Cardiac atrium fibroblast (primary cell): Measurements from ENCODE around the gene ADO.

GRCh38 chr10:60733747-60734594 is 44.3 kb upstream of the CDK1 start:
- RAMPAGE, long total RNA: no peak

DNA sequence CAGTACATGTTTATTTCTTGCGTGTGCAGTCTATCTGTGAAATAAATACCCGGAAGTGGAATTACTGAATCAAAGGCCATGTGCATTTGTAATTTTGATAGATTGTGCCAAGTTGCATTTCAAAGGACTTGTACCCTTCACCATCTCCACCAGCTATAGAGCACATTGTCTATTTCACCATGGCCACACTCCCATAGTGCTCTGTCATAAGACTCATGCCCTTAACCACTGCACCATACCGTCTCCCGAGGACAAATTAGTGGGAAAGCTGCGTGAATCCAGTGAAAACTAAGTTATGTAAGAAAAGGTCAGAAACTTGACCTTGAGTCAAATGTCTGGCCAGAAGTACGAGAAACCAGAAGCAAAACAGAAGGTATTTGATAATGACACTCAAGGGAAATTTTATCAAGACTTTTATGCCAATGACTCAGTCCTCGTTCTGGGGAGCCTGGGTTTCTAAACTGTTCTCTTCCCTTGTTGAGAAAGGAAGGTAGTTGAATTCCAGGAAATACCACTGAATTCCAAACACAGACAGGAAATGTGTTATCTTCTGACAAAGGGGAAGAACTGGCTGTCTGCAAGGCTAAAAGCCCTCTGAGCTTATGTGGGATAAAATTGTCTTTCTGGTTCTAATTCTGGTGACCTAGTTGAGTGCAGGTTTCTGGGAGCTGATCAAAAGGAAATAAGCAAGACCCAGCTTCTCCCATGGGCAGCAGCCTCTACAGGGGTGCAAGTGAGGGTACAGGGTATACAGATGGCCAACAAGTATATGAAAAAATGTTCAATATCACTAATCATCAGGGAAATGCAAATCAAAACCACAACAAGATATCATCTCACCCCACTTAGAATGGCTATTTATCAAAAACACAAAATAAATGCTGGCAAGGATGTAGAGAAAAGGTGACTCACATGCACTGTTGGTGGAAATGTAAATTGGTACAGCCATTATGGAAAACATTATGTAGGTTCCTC is 49.7 kb downstream of the CDK1 start:
- RAMPAGE, long total RNA: no peak

GRCh38 chr10:60888185-60889181 is 55.5 kb downstream of the RHOBTB1 start:
- RAMPAGE, long total RNA: no peak

DNA sequence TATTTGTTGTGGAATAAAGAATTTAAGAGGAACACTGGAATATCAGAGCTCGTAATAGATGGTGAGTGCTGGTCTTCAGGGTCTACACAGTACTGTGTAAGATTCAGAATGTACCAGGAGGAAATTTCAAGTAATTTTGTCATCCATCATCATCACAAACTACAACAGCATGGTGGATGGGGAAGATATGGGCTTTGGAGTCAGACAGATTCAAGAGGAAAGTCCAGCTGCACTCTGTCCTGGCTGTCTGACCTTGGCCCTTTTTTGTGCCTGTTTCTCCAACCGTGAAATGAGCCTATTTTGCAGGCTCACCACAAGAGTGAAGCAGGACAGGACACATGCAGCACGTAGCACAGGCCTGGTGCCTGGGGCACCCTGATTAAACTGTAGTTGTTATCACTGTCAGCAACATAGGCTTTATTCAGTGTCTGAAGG is 37.6 kb downstream of the RHOBTB1 start:
- RAMPAGE, long total RNA: no peak

GRCh38 chr10:61903663-61904476 is 2.4 kb downstream of the ARID5B start:
- RAMPAGE, long total RNA: no peak

DNA sequence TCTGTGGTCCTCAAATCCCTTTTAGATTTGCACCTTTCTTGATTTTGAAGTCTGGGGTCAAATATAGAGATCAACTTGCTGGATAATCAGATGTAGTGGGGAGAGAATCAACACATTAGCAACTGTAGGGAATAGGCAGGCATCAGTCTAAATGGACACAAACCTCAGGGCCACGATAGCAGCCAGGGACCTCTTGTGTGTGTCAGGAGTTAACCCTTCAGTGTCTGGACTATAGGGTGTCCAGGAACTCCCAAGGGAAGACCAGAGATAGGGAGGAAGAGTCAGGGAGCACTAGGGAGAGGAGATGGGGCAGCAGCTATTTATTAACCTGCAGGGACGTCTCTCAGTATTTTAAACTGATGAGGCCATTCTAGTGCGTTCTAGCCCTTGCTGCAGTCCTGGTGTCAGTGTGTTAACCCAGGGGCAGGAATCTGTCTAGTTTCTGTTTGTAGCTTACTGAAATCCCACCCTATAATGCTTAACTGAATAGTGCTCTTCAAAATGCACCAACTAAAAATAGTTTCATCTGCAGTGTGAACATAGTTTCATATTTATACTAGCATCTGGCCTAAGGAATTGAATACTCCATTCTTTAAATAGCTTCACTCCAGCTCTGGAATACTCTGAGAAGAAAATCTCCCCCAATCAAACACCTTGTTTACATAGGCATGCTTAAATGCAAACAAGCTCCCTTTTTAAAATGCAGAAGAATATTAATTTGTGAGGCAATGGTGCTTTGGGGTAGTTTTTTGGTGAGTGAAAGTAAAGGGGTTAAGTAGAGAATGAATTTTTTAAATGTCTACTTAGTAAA is 62.7 kb downstream of the ARID5B start:
- RAMPAGE, long total RNA: no peak

- RAMPAGE, long total RNA: no peak
Measured at GRCh38 chr10:61992598-61993633, 91.4 kb downstream of the ARID5B start.

DNA sequence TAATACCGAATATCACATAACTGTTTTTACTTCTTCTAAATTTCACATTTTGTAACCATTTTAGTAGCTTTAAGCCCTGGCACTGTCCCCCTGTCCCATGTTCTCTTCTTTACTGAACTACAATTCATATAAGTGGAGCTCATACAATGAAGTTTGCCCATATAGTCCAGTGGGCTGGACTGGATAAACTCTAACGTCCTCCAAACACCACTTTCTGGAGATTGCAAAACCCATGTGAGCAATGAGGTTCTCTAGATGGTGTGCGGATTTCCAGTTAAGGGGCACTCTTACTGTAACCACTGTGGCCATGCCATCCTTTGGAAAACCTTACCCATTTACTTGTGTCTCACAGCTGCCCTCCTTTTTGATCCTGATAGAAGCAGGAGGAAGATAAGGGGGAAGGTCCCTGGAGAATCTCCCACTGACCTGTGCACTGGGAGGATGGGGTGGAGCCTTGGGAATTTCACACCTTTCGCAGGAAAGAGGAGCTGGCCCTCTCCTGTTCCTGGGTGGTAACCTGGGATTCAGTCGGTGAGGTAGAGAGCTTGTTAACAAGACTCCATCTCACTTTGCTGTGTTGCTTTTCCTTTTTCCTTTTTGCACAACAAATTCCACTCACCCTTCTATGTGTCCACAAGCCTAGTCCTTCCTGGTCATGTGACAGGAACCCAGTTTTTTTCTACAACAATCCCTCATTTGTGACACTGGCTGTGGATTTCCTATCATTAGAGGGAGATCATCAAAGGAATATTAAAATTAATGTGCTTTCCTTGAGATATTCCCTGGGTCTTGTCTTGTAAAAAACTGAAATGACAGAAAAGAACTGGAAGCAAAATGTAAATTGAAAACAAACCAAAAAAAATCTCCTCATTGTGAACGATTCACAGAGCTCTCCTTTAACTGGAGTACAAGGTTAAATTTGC is 120.7 kb downstream of the ARID5B start:
- RAMPAGE, long total RNA: no peak

DNA sequence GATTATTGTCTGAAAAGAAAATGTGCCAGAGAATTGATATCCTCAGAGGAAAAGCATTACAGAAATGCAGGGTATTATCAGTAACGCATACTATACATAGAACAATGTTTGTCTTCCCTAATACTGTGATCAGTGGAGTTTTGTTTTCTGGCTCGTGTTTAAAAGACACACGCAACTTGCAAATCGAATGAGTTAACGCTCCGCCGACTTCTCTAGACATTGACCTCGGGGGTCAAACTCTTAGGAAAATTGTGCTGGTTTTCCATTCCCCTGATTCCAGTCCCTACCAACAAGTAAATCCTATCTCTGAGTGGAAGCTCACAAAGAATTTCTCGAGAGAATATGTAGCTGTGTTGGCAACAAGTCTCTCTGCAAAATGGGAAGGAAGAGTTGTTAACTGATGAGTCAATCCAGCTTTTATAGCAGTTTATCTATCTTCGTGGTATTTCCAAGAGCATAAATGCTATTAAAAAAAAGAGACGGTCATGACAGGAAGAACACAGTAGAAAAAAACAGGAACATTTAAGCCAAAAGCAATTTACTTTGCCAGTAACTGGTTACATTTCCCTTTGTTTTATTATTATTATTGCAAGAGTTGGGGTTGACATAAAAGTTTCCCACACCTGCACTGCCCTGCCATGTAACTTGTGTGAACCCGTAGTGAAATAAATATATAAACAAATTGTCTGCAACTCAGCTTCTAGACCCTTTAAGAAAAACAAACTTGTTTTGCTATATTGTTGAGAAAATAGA is 144.4 kb downstream of the ARID5B start:
- RAMPAGE, long total RNA: no peak

GRCh38 chr10:62046485-62047499 is 145.3 kb downstream of the ARID5B start:
- RAMPAGE, long total RNA: no peak

GRCh38 chr10:62076815-62077418 is 175.4 kb downstream of the ARID5B start:
- RAMPAGE, long total RNA: no peak

GRCh38 chr10:62083231-62083981 is 181.9 kb downstream of the ARID5B start:
- RAMPAGE, long total RNA: no peak

GRCh38 chr10:62091236-62092171 is 177.1 kb downstream of the RTKN2 start:
- RAMPAGE, long total RNA: no peak

DNA sequence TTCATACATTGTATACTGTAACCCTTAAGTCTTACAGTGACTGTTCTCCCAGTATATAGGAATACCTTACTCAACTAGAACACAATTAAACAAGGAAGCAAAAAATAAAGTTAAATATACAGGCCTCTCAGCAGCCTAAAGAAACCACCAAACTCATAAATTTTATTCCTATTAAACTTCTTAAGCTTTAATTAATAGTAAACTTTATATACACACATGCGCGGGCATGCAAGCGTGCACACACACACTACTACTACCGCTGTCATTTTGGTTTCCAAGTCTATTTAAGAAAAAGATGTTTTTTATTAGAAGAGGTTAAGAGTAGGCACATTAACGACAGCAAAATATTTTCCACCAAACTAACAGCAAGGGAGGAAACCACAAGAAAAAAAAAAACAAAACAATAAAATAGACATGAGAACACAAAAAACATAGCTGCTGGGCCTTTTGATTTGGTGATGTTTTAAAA is 28.7 kb downstream of the RTKN2 start:
- RAMPAGE, long total RNA: no peak

DNA sequence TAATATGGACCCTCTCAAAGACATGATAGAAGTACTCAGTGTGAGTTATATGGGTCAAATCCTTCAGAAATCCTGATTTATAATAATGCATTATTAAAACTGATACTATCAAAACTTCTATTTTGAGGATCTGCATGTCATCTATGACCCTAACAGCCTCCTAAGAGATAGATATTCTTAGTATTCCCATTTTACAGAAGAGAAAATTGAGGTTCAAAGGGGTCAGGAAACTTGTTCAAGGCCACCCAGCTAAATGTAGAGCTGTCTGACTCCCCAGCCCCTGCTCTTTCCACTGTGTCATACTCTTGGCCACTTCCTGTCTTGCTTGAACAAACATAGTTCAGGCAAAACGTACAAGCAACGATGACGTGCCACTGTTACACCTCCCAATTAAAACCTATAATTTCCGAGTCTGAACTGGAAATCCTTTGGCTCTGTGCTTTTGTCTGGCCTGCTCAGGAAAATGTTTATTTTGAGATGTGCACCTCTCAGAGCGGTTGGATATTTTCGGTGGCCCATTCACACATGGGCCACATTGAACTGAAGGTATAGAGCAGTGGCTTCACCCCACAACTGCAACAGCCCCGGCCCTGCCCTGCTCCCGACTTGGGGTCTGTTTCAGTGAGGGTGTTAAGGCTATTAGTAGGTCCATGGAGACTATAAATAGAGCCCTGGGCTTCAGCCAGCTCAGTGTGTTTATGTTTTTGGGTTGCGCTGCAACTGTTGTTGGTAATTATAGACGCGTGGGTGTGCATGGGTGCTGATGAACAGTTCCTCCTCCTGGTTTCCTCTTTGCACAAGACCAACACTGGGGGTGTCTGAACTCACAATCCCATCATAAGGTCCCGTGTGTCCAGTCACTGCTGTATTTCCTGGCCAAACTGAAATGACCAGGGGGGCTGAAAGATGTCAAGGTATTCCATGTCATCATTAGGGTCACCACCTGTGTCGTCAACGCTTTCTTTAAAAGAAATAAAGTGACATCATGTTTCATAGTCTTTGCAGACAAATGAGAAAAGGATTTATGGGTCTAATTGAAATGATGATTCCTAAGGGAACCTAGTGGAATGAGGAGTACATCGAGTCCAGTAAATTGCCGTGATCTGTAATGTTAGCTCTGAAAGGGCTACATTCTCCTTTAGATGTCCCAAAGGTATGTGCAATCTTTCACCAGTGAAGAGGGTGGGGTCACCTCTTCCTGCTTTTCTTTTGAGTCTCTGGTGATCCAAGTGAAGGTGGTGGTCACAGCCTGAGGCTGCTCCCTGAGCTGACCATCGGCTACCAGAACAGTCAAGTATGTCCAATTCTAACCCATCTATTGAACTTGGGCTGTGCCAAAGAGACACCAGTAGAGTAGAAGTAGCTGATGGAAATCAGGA is 172.1 kb upstream of the ADO start:
- RAMPAGE, long total RNA: no peak

DNA sequence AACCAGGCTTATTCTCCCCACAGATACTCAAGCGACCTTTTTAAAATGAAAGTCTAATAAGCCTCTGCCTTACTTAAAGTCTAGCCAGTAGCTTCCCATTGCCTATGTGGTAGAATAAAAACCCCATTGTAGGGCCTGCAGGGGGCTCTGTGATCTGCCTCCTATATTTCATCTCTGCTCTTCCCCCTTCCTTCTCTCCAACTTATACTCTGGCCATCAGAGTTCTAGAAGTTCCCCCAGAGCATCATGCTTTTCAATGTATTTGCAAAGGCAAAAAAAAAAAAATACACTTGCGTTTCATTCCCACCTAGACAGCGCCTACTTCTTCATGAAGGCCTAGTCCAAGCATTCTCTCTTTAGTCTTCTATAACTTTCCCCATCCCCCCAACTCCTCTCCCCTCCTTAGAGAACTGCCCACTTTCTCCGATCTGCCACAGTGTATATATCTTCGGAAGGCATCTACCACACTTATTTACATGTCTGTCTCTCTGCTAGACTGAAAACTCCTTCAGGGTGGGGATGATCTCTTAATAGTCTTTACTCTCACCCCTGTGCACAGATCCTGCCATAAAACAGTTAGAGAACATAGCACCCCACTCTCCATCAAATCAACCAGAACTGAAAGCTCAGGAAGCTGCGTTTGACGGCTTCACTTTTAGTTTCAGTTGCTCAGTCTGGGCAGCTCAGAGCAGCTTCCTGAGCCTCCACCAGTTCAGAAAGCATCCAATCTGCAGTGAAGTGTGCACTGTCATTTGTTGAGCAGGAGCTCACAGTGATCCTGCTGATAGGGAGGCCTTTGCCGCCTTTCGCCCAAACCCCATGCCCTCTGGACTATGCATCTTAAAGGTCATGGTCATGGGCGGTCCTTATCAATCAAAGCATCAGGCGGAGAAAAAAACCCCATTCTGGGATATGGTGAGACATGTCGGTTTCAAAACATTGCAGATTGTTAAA is 167.4 kb upstream of the ADO start:
- RAMPAGE, long total RNA: no peak

- RAMPAGE, long total RNA: no peak
Measured at GRCh38 chr10:62657387-62657895, 147.1 kb upstream of the ADO start.

DNA sequence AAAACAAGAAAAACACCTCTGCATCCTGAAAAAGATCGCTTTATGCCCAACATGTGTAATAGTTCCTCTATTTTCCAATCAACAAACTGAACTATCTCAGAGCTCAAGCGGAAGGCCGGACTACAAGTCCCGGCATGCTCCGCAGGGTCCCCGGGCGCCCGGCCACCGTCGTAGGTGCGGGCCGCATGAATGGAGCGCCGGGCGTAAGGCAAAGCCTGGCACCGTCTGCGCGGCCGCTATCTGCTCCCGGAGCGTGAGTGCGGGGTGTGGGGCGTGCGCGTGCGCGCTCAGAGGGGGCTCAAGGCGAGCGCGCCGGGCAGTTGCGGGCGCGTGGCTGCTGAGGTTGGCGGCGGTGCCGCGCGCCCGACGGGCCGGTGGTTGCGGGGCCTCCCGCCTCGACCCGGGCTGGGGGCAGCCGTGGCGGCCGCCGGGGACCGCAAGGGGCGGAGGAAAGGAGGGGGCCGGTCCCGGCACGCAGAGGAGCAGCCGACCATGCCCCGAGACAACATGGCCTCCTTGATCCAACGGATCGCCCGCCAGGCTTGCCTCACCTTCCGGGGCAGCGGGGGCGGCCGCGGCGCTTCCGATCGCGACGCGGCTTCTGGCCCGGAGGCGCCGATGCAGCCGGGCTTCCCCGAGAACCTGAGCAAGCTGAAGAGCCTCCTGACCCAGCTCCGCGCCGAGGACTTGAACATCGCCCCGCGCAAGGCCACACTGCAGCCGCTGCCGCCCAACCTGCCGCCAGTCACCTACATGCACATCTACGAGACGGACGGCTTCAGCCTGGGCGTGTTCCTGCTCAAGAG is at the start of gene ADO:
ADO (plus strand) TSS at position 153 of the 806 bp plus-strand sequence.
- RAMPAGE, long total RNA: no peak

- RAMPAGE, long total RNA: no peak
Measured at GRCh38 chr10:62818438-62819194, 2.5 kb upstream of the EGR2 start.

- RAMPAGE, long total RNA: no peak
Measured at GRCh38 chr10:63213517-63214174, 80.5 kb downstream of the NRBF2 start.